ENCODE results near the gene OR5K1.

DNA sequence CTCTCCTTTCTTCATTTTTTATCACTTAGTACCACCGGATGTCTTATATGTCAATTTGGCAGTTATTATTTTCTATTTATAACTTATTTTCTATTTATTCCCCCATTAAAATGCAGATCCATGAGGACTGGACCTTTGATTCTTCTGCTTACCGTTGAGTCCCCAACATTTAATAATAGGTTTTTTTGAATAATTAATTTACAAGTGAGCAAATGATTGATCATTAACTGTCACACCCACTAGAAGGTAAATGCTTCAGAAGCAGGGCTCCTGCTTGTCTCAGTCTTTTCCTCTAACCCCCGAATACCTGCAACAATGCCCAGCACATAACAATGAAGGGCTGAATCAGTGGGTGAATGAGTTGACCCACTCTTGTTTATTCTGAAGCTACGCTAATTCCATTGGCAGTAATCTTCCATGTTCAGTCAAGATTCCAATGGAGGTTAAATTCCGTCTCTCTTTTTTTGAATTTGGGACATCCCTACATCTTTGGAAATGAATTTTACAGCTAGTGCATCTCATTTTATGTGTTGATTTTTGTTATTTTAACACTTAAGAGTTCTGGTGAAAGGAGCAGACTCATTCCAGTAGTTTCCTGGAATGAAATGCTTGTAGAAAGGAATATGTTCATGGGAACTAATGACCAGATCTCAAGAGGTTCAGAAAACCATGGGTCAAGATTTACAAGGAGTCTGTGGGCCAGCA lies 90.7 kb downstream of the PDZRN3 start:
- PRO-cap, 2 experiments = no peak in any of the 2 experiments

- PRO-cap, 2 experiments = no peak in any of the 2 experiments
Measured at GRCh38 chr3:73591894-73592856, 32.6 kb downstream of the PDZRN3 start.

DNA sequence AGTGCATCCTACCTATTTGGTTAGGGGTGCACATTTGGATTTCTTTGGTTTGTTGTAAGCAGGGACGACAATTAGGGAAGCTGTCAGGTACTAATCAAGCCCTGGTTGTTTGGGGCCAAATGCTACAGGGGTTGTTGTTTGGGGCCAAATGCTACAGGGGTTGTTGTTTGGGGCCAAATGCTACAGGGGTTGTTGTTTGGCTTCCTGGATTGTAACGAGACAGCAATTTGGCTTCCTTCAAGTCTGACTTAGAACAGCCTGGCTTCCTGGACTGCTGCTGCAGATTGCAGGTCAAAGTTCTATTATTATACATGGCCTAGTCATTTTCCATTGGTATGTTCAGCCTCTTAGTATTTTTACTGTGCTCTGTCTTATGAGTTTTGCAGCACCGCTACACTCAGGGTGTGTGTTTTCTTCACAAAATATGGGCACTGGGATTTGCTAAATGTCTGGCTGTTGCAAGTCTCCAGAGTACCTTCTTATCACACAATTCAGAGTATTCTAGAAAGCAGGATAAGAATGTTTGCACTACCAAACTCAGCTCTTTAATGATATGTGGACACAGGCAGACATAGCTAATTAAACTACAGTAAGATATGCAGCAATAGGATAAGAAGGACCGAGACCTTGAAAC lies 202.9 kb upstream of the PDZRN3 start:
- PRO-cap, 2 experiments = no peak in any of the 2 experiments

DNA sequence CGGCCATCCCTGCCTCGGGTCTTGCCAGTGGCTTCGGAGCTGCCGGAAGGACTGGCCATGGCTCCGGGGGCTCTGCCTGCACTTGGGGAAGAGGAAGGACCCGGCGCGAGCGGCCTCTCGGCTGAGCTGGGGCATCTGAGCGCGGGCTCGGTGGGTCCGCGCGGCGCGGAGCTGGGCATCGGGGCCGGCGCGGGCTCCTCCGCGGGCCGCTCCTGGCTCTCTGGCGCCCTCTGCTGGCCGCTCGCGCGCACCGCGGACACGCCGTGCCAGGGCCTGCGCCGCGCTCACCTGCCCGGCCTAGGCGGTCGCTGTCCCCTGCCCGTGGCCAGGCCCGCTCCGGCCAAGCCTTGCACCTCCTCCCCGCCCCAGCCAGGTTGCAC lies 84.0 kb upstream of the FRG2C start:
- PRO-cap, 2 experiments = no peak in any of the 2 experiments

DNA sequence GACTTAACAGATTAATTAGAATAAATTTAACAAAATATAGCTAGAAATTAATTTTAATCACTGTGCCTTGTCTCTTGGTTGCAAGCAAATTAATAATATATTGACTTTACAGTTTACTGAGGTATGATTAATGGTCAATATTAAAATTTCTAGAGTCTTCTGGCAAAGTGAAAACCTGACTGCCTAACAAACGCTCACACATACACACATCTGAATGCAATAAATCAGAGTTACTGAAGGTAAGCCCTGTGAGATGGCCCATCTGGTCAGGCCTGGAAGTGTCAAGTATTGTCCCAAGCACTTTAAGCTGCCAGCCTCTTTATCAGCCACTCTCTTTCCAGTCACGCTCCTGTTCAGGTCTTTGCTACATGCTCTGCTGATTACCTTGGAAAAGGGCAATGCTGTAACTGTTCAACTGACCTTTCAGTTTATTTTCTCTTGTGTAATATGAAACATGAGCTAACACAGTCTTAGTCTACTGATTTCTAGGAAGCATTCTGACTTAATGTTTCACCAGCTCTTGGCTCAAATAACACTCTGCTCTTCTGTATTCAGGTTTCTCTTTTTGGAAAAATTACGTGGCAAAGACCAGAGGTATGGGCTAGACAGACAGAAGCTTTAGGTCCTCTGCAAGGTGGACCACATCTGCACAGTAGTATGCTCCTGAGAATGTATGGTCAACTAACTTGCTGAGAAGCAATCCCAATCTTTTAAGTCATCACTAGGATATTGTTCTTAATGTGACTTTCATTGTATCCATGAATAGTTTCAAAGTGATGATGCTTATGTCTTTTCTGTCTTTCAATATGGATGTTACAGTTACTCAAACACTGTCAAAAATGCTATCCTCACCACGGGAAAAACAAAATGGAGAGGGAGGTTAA lies 44.5 kb downstream of the GBE1 start:
- PRO-cap, 2 experiments = no peak in any of the 2 experiments

- PRO-cap, 2 experiments = no peak in any of the 2 experiments
Measured at GRCh38 chr3:81743422-81743862, 18.0 kb downstream of the GBE1 start.

GRCh38 chr3:82030924-82031267 lies 269.5 kb upstream of the GBE1 start:
- PRO-cap, 2 experiments = no peak in any of the 2 experiments

DNA sequence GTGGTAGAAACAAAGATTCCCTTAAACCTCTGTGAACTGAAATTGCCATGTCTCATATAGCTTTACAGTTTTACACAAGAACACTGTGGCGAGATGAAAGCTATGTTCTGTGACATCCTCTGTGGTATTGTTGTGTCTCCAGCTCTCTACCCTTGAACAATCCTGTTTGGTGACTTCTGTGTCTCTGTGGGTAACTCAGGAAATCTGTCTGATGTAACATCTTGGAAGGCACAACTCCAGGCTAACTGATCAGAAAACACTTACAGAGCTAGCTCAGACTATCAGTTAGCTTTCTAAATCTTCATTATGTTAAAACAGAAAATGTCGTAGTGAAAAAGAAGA lies 318.8 kb upstream of the GBE1 start:
- PRO-cap, 2 experiments = no peak in any of the 2 experiments

- PRO-cap, 2 experiments = no peak in any of the 2 experiments
Measured at GRCh38 chr3:82342396-82342808, 581.0 kb upstream of the GBE1 start.

DNA sequence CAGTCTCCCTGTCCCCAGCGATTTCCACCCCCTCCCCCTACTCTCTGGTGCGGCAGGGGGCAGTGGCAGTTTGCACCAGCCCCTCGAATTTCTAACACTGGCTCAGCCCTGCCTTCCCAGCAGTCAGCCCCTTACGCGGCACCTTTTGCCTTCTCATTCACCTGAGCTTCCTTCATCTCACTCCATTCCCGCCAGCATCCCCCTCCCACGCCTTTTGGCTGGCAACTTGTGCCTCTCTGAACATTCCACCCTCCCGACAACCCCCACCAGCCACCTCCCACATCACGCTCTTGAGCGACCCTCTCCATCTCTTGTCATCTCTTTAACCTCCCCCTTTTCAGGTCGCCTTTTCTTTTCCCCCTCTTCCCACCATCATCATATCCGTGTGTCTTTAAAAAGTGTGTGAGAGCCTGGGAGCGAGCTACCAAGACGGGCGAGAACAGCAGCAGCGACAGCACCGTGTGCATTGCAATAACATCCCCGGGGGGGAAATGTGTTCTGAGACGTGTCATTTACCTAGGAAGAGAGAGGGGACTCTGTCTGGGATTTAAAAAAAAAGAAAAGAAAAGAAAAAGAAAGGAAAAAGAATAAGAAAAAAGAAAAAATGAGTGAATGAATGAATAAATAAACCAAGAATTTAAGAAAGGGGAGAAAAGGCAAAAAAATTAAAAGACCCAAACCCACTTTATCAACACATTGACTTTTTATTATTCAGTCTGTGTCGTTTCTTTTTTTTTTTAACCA lies 1.1 kb downstream of the CADM2 start:
- PRO-cap, 2 experiments = no peak in any of the 2 experiments

DNA sequence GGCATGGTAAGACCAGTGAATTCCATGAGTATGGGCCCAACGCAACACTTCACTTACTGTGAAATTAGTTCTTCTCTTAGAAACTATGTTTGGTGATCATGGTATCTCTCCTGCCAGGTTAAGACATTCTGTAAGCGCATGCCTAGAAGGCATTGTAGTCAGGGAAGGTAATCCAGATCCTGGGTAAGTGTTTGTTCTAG lies 89.1 kb upstream of the POU1F1 start:
- PRO-cap, 2 experiments = no peak in any of the 2 experiments

GRCh38 chr3:87733603-87734123 lies 58.8 kb upstream of the HTR1F start:
- PRO-cap, 2 experiments = no peak in any of the 2 experiments

- PRO-cap, 2 experiments = no peak in any of the 2 experiments
Measured at GRCh38 chr3:88151359-88151742, 1.6 kb downstream of the C3orf38 start.

GRCh38 chr3:93900737-93900957 lies 73.0 kb downstream of the PROS1 start:
- PRO-cap, 2 experiments = no peak in any of the 2 experiments

DNA sequence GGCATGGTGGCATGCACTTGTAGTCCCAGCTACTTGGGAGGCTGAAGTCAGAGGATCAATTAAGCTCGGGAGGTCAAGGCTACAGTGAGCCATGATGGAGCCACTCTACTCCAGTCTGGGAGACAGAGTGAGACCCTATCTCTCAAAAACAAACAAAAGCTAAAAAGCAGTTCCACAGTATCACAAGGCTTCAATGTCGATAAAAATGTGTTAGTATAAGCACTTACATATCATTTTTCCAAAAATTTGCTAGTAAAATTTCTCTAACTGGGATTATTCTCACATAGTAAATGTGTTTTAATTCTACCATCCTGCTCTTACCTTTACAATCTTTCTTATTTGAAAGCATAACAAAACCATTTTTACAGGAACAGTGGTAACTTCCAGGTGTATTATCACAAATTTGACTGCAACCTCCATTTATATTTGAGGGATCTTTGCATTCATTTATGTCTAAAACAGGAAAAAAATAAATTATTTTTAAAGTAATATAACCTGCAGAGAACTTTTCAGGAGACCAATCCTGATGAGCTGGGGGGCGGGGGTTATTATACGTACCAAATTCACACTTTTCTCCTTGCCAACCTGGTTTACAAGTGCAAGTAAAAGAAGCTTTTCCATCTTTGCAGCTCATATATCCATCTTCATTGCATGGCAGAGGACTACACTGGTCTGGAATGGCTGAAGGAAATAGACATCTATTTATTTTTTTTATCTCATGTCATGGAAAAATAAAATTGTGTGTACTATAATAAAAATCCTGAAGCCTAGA lies 68.0 kb downstream of the PROS1 start:
- PRO-cap, 2 experiments = no peak in any of the 2 experiments

DNA sequence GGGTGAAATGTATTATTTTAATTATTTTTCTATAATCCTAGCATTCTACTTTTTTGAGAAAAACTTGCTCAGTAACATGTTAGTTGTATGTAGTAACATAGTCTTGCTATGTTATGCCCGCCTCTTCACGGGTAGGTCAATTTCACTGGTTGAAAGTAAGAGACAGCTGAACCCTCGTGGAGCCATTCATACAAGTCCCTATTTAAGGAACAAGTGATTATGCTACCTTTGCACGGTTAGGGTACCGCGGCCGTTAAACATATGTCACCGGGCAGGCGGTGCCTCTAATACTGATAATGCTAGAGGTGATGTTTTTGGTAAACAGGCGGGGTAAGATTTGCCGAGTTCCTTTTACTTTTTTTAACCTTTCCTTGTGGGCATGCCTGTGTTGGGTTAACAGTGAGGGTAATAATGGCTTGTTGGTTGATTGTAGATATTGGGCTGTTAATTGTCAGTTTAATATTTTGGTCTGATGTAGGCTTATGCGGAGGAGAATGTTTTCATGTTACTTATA lies 197.2 kb upstream of the EPHA6 start:
- PRO-cap, 2 experiments = no peak in any of the 2 experiments

DNA sequence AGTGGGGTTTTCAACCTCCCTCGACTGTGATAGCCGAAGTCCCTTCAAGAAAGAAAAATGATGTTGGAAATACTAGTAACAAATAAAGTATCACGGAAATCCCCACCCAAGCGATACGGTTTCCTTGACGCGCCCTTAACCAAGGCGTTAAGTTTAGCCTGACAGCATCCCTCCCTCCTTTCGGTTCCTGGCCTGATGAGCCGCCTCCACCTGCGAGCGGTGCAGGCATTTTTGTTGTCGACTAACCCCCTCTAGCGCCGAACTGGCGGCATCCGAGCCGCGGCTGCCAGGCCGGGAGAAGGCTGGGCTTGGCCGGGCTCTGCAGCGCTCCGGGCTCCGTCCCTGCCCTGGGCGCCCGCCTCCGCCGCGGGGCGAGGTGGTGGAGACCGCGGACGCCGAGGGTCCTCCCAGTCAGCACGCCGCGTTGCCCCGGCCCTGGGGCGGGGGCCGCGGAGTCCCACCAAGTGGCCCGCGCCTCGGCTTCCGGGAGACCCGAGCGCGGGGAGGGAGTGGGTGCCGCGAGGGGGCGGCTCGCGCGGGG lies 1.3 kb upstream of the EPHA6 start:
- PRO-cap, 2 experiments = no peak in any of the 2 experiments

GRCh38 chr3:97932331-97932784 lies 39.9 kb downstream of the RIOX2 start:
- PRO-cap, 2 experiments = no peak in any of the 2 experiments

- PRO-cap, 2 experiments = no peak in any of the 2 experiments
Measured at GRCh38 chr3:97935699-97936022, 36.6 kb downstream of the RIOX2 start.

DNA sequence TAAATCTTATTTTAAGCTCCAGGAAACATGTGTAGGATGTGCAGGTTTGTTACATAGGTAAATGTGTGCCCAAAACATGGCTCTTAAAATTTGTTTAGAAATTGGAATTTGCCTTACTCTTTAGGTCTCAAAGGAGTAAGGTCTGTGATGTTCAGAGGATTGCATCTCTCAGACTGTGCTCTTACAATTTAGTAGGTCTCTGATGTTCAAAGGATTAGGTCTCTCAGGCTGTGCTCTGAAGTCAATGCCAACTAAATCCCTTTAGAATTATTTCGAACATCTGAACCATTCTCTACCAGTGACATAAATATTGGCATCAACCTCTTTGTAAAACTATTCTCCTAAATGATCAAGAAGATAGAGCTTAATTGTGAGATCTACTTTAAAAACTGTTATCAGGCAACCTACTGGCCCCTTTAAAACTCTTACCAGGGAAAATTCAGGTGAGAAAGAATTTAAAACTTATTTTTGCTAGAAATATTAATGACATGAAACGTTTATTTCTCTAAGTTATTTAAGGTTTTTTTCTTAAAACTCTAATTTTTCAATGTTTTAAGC lies at the start of gene OR5K1:
TSS of gene OR5K1 (plus strand) at position 337 of the 558 bp plus-strand sequence.
- PRO-cap, 2 experiments = no peak in any of the 2 experiments

Data from right ventricle myocardium (tissue), 1 donor.